Duodenum (tissue), 1 donor: ENCODE results near the gene AOC2.

DNA sequence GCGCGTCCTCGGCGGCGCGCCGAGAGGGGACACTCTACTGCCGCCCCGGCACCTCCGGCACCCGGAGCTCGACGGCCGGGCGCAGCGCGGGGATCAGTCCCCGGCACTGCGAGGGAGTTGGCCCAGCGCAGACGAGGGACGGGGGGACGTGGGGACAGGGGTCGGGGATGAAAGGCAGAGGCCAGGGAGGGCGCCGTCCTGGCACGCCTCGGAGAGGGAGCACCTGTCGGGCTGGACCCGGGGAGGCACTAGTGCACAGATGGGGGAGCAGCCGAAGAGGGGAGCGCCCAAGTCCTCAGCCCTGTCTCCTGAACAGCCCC is 276 bp downstream of the STAT5A start:
- PRO-cap: no peak

DNA sequence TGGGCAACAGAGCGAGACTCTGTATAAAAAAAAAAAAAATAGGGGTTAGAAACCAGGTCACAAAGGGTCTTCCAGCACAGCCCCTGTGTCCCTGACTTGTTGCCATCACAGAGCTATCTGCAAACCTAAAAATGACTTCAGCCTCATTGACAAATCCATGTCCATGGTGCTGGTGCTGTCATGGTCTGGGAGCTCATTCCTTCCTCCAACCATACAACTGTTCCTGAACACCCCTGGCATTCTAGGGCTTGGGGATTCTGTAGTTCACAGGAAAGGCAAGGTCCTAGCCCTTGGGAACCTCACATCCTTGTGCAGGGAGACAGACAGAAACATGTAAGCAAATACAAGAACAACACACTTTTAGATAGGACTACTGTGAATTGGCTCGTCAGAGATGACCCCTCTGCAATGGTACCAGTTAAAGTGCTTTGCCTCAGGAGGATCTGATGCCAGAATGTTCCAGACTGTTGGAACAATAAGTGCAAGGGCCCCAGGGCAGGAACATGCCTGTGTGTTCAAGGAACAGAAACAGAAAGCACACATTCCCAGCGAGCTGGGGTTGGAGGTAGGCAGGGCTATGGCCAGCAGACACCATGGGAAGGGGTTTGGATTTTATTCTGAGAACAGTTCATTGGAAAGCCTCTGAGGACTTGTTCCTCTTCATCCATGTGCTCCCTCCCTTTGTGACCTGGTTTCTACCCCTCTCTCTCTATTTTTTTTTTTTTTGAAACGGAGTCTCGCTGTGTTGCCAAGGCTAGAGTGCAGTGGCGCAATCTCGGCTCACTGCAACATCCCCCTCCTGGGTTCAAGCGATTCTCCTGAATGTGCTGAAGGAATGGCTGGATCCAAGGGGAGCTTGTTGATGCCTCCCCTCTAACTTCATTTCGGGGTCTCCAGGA is 6.1 kb downstream of the STAT5A start:
- PRO-cap: no peak

DNA sequence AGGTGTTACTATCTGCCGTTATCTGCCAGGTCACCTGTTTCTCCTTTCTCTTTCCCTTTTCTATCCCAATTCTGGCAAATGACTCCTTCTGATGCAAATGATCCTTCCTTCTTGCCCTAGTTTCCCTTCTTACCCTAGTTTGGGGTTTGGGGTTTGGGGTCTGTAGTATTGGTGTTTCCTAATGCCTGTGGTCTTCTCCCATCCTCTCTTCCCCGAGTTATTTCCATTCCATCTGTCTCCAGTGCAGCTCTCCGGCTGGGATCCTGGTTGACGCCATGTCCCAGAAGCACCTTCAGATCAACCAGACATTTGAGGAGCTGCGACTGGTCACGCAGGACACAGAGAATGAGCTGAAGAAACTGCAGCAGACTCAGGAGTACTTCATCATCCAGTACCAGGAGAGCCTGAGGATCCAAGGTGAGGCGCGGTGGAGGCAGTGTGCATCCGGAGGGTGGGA is 7.1 kb downstream of the STAT5A start:
- PRO-cap: no peak

DNA sequence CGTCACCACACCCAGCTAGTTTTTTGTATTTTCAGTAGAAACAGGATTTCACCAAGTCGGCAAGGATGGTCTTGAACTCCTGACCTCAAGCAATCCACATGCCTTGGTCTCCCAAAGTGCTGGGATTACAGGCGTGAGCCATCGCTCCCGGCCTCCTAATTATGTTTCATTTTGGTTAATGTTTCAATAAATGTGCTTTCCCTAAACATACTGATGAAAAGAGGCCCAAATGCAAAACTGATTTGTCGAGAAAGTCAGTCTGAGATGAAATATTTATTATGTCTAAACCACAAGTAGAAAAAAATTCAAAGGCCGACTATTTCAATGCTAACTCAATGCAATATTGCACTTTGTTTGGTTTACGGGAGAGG is 9.9 kb downstream of the STAT3 start:
- PRO-cap: no peak

GRCh38 chr17:42400075-42401106 is 12.1 kb upstream of the STAT3 start:
- PRO-cap: bidirectional peak, plus-strand start at chr17:42400431, minus-strand start at chr17:42400337

GRCh38 chr17:42475680-42476105 is 17.0 kb downstream of the ATP6V0A1 start:
- PRO-cap: no peak

GRCh38 chr17:42519230-42519564 is 16.8 kb upstream of the NAGLU start:
- PRO-cap: no peak

GRCh38 chr17:42520454-42521826 is 15.1 kb upstream of the NAGLU start:
- PRO-cap: no peak

DNA sequence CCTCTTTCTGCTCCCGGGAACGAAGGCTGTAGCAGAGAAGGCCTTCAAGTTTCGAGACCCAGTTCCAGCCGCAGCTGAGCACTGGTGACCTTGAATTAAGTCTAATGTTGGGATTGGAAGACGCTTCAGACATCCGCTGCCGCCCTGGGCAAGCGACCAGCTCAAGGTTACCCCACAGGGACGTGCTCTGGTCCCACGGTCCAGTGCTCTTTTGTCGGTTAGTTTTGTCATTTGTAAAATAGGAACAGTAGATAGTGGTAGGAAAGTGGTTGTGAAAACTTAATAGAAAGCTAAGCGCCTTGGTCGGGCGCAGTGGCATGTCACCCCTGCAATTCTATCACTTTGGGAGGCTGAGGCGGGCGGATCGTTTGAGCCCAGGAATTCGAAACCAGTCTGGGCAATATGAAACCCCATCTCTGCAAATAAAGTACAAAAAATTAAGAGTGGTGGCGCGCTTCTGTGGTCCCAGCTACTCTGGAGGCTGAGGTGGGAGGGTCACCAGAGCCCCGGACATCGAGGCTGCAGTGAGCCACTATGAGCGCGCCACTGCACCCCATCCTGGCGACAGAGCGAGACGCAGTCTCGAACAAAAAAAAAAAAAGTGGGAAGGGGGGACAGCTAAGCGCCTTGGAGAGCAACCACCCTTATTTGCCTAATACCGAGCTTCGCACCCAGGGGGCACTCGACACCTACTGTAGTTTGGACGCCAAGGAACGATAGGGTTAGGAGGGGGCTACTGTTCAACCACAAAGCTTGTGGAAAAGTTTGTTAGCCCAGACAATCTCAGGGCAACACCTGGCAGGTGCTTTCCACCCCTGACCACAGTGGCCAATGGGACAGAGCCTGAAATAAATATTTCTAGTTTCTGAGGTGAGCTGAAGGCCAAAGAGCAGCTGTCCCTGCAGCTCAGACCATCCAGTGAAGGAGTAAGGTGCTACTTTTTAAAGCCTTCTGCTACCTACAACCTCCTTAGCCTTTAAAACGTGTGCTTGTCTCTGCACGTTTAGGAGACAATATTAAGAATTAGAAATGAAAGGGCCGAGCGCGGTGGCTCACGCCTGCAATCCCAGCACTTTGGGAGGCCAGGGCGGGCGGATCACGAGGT is 749 bp upstream of the PSMC3IP start:
- PRO-cap: no peak

DNA sequence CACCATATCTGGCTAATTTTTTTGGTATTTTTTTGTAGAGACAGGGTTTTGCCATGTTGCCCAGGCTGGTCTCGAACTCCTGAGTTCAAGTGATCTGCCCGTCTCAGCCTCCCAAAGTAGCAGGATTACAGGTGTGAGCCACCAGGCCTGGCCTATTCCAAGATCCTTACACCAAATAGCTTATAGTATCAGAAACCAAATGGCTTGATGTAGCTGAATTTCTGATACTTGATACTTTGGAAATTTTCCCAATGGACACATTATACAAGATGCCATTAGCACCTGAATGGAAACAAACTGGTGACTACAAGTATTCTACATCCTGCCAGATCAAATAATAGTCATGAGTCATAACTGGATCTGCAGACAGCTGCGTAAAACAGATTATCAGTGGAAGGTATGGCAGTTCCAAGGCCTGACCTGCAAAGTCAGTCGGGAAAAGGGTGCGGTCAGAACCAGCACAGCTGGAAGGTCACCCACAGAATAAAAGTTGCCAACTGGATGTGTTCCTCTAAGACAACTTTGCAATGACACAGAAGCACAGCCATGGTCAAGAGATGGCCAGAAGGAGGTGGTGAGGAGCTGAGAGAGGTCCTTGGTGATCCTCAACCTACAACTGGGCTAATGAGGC is 14.6 kb downstream of the TUBG1 start:
- PRO-cap: unidirectional peak, plus-strand start at position 431 of the sequence

- PRO-cap: bidirectional peak, plus-strand start at chr17:42676124, minus-strand start at chr17:42676074
Measured at GRCh38 chr17:42675876-42676253, 929 bp downstream of the PLEKHH3 start.

DNA sequence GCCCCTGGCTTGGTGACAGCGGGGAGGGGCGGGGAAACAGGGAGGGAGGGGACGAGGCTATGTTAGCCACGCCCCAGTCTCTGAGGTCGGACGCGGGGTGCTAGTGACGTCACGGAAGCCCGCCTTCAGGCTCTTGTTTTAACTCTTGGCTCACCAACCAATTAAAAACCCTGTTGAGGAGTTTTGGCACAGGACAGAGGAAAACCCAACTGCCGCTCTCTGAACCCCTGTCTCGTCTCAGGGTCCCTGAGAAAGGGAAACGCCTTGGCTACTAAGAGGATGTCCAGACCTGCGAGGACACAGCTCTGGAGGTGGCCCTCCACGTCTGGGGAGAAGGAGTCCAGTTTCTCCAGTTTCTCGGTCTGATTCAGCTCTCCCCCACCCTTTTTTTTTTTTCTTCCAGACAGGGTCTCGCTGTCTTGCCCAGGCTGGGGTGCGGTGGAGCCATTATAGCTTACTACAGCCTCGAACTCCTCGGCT is 450 bp upstream of the PLEKHH3 start:
- PRO-cap: no peak

GRCh38 chr17:42709523-42710539 is 27.5 kb downstream of the CNTNAP1 start:
- PRO-cap: no peak

GRCh38 chr17:42780779-42781719 is 639 bp downstream of the WNK4 start:
- PRO-cap: no peak

- PRO-cap: no peak
Measured at GRCh38 chr17:42805257-42805529, 6.5 kb downstream of the CNTD1 start.

DNA sequence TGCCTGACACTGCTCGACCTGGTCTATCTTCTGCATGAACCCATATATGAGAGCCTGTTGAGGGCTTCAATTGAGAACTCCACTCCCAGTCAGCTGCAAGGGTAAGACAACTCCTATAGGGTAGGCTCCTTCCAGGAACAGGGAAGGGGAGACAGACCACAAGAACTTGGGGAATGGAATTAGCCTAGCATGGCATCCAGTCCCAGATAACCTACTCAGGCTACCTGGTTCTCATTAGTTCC is 8.0 kb downstream of the CNTD1 start:
- PRO-cap: no peak

GRCh38 chr17:42844363-42844897 is at the start of gene AOC2:
AOC2 (plus strand) TSS chr17:42844580.
- PRO-cap: no peak

DNA sequence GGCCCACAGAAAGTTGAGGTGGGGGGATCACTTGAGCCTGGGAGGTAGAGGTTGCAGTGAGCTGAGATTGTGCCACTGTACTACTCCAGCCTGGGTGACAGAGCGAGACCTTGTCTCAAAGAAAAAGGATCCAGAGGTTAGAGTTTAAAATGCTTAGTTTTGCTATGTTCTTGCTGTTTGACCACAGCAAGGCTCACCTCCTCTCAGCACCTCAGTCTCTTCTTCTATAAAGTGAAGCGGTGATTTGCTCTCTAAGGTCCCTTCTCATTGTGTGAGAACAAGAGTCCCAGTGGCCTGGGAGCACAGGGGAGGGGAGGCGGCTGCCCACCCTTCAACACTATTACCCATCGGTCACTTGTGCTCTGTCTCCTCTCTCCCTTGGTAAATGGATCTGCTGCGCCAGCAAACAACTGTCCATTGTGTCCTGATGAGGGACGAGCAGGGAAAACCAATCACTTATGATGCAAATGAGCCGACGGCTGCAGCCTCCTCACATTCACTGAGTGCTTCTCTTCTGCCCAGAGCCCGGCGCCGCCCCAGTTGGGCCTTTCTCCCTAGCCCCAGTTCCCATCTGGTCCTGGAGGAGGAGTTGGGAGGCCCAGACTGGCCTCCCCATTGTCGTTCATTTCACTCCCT is 11.1 kb downstream of the RND2 start:
- PRO-cap: no peak

DNA sequence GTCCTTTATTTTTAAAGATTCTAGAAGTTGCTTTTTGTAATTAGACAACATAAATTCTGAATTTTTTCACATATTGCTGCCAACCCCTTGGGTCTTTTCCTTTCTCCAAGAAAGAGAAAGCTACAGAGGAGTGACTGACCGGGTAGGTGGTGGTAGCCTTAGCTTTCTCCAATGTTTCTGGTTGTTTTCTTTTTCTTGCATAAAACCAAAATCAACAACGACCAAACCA is 993 bp downstream of the BRCA1 start:
- PRO-cap: no peak

DNA sequence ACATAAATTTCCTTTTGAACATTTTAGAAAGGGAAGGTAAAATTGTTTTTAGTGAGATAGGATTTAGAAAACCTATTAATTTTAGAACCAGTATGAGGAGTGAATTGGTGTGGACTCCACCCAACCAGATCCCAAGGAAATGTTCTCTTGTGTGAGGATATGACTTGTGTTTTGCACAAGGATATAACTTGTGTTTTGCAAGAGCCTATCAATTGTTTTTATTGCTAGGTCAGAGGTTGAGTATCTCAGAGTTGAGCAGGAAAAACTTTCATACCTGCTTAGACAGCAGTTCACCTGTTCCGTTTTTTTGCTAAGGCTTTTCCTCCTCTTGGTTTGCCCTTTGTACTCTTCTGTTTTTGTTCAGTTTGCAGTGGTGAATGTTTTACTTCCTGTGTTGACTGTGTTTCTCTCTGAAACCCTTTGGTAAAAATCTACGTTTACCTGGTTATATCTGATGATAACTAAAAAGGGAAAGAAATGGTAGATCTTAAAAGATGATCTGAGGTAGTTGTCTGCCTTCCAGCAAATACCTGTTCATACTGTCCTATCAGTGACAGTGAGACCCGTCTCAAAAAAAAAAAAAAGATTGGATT is 5.2 kb downstream of the NBR1 start:
- PRO-cap: unidirectional peak, minus-strand start at position 133 of the sequence